ENCODE results near the genes BTN2A2 and H2BC11.

- PRO-cap = unidirectional peak, minus-strand start at chr6:26330374
These were observed 34.8 kb upstream of the BTN3A2 start for GRCh38 chr6:26330075-26330670.

GRCh38 chr6:26372584-26373334, 7.8 kb downstream of the BTN3A2 start:
- PRO-cap = no peak

DNA sequence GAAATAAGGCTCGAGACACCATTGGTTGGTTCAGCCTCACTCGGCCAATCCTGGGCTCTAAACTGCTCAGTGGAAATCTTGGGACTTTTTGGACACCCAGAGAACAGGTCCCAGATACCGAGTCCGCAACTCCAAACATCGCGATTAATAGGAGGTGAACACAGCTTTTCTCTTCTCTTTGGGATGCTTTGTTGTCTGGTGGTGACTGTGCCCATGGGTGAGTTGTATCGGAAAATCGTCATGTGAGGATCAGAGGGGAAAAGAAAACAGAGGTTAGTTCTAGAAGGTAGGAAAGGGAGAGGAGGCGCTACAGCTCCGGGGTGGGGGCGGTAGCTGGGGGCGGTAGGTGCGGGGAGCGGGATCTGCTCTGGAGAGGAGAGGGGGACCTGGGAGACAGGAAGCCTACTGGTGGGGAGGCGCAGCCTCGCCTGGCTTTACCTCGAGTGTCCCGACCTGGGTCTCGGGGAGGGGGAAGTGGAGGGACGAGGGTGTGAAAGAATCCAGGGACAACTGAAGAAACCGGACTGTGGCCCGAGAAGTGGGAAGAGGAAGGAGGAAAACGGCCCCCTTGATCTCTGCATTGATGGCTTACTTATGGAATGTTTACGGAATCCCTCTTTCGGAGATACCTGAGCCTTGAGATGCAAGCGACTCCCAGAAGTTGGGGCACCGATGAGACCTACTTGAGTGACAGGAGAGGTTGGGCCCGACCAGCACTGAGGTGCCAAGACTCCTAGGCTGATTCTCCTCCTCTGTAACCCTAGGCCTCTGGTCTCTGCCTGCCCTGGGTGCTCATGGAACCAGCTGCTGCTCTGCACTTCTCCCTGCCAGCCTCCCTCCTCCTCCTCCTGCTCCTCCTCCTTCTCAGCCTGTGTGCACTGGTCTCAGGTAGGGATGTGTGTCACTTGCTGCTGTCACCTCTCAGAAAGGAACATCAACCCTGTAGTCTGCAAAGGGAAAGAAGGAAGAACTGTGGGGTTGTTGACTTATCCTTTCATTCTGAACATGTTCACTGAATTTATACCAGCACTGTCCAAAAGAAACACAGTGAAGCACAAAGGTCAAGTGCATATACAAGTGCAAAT, at the start of gene BTN2A2:
Gene BTN2A2, plus strand, starts transcription at position 81 of the 1,085 bp plus-strand sequence.
- PRO-cap = unidirectional peak, plus-strand start at position 134 of the sequence

DNA sequence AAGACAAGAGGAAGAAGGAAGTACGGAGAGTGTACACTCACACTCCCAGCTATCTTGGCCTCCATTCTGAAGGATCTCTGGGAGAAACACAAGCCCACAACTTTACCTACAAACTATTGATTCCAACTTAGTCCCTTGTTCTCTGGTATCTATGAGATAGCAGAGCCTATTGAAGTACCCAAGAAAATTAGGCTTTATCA, 1.0 kb upstream of the BTN3A3 start:
- PRO-cap = no peak

DNA sequence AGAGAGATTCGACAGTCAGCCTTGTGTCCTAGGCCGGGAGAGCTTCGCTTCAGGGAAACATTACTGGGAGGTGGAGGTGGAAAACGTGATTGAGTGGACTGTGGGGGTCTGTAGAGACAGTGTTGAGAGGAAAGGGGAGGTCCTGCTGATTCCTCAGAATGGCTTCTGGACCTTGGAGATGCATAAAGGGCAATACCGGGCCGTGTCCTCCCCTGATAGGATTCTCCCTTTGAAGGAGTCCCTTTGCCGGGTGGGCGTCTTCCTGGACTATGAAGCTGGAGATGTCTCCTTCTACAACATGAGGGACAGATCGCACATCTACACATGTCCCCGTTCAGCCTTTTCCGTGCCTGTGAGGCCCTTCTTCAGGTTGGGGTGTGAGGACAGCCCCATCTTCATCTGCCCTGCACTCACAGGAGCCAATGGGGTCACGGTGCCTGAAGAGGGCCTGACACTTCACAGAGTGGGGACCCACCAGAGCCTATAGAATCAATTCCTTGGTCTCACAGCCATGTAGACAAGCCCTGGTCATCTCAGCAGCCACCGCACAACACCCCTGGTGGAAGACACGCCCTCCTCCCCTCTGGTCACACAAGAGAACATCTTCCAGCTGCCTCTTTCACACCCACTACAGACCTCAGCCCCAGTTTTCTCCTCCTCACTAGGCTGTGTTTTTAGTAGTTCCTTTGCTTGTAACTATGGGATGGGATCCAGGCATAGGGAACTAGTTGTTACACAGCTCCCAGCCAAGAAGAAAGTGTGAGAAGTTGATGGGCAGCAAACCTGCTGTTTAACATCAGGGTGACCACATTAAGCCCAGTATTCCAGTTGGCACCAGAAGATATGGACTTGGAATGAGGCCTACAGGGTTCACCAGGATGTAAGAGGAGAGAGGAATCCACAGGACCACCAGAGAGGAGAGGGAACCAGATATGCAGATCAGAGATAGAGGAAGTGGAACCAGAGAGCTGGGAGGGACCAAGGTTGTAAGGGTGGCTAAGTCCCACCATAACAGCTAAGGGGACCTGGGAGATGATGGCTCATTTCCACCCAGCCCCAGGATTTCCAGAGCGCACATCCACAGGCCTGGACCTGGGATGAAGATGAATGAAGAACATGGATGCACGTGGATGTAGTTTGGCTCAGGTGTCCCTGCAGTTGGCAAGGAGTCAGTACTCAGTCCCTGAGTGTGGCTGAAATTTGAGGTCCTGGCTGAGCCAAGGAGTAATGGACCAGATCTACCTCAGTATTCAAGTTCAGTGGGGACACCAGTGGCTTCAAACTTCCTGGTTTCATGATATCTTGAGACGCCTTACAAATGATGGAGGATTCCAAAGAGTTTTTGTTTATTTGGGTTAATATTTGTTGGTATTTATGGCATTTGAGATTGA, 10.8 kb downstream of the BTN2A1 start:
- PRO-cap = no peak

- PRO-cap = unidirectional peak, plus-strand start at chr6:26473971; bidirectional peak, plus-strand start at chr6:26474338, minus-strand start at chr6:26474169
These were observed 16.1 kb downstream of the BTN2A1 start for GRCh38 chr6:26473559-26474490.

GRCh38 chr6:26536476-26537020, 1.6 kb upstream of the HMGN4 start:
- PRO-cap = no peak

GRCh38 chr6:26571564-26572516, 24.9 kb upstream of the ABT1 start:
- PRO-cap = unidirectional peak, minus-strand start at chr6:26571938

DNA sequence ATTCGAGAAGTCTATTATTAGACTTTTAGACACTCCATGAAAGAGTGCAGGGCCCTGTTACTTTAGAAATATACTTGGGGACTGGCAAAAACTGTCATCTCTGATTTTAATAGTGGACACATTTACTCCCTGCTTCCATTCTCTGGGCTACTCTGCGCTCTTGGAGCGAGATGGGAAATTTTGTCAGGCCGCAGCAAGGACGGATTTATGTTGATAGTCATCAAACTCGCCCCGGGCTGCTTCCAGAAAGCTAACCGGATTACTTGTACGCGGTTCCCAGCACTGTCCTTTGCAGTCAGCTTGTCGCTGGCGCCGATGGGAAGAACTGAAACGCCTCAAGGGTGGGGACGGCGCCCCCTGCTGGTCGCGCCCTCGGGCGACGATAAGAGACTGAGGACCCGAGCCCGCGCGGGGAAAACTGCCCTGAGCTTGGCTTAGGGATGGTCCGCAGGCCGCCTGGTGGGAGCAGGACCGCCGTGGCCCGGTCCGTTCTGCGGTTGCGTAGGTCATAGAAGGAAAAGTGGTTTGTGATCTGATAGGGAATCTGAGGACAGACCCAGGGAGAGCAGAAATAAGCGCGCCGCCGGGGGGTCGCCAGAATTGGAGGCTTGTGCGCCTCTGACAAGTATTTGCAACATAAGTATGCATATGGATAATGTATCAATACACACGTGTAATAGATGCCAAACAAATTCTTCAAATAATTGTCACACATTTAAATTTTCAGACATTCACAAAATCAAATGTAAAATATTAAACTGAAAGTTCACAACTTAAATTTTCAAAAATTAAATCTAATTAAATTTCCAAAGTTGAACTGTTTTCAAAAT, 946 bp upstream of the ABT1 start:
- PRO-cap = no peak

DNA sequence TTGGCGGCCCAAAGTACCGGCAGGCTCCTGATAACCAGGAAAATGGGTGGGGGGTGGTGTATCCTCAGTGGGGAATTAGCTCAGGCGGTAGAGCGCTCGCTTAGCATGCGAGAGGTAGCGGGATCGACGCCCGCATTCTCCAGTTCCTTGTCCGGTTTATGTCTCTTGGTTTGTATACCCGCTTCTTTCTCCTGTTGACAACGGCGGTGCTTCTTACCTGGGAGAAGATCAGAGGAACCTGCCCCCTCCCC, 70.8 kb upstream of the ZNF322 start:
- PRO-cap = no peak

- PRO-cap = bidirectional peak, plus-strand start at chr6:26956352, minus-strand start at chr6:26956182; bidirectional peak, plus-strand start at chr6:26957093, minus-strand start at chr6:26956851
These were observed 176.0 kb downstream of the H2BC11 start for GRCh38 chr6:26956280-26957265.

DNA sequence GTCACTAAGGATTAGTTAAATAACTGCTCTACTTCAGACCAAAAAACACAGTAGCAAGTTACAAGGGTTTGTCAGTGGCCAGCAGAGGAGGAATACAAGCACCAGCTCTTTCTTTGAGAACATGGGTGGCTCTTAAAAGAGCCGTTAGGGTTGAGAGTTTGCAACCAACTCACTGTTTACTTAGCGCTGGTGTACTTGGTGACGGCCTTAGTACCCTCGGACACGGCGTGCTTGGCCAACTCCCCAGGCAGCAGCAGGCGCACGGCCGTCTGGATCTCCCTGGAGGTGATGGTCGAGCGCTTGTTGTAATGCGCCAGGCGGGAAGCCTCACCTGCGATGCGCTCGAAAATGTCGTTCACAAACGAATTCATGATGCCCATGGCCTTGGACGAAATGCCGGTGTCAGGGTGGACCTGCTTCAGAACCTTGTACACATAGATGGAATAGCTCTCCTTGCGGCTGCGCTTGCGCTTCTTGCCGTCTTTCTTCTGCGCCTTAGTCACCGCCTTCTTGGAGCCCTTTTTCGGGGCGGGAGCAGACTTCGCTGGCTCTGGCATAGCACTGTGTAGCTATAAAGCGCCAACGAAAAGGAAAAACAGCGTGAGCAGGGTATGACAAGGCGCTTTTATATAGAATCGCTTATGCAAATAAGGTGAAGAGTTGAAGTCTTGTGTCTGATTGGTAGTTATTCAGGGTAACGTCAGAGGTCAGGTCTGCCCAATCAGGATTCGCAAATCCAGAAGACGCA, at the start of gene H2BC11:
Gene H2BC11, minus strand, starts transcription at position 602 of the 748 bp plus-strand sequence.
- PRO-cap = bidirectional peak, plus-strand start at position 71 of the sequence, minus-strand start outside the sequence; bidirectional peak, plus-strand start outside the sequence, minus-strand start at position 602 of the sequence

GRCh38 chr6:27138959-27139080, 262 bp upstream of the H4C9 start:
- PRO-cap = no peak

DNA sequence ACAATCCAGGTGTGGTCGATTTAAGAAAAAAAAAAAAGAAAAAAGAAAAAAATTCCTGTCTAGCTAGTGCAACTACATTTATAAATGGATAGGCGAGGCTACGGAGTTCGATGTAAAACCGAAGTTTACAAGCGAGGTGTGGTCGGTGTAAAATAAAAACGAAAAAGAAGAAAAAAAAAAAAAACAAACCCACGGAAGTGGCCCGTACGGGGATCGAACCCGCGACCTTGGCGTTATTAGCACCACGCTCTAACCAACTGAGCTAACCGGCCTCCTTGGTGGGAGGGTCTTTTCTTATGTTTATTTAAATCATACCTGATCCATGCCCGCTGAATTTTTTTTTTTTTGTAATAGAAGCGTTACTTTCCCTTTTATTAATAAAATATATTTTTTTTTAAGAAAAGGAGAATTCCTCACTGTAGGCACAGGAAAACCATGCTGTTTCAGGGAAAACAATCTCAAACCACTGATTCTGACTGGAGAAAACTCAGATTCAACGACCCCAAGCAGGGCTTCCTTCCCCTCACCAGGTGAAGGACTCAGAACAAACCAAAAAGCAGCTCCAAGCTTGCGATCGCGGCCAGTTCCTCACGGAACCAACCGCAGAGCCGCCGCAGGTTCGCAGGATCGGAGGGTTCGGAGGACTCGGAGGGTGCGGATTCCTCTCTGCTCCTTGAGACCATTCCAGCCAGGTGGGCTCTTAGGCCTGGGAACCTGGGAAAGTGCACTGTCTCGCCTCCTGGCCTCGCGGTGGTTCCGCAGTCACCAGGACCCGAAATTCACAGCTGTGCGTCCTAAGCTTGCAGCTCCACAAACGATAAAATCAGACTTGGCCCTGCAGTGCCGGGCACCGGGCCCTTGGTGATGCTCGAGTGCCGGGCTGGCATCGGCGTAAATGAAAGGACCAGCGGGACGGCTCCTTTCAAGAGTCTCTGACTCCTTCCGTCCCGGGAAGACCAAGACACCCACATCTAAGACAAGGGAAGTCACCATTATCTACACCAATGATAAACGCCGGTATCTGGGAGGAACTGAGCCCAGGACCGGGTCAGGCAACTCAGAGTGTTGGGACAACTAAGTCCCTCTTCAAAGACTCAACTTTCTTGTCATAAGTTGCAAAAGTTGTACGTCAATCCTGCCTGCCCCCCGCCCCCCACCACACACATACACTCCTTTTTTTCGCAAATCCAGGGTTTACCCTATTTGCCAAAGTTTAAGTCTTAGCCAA, 30.5 kb downstream of the H2AC12 start:
- PRO-cap = unidirectional peak, minus-strand start at position 277 of the sequence; bidirectional peak, plus-strand start outside the sequence, minus-strand start at position 1,075 of the sequence

DNA sequence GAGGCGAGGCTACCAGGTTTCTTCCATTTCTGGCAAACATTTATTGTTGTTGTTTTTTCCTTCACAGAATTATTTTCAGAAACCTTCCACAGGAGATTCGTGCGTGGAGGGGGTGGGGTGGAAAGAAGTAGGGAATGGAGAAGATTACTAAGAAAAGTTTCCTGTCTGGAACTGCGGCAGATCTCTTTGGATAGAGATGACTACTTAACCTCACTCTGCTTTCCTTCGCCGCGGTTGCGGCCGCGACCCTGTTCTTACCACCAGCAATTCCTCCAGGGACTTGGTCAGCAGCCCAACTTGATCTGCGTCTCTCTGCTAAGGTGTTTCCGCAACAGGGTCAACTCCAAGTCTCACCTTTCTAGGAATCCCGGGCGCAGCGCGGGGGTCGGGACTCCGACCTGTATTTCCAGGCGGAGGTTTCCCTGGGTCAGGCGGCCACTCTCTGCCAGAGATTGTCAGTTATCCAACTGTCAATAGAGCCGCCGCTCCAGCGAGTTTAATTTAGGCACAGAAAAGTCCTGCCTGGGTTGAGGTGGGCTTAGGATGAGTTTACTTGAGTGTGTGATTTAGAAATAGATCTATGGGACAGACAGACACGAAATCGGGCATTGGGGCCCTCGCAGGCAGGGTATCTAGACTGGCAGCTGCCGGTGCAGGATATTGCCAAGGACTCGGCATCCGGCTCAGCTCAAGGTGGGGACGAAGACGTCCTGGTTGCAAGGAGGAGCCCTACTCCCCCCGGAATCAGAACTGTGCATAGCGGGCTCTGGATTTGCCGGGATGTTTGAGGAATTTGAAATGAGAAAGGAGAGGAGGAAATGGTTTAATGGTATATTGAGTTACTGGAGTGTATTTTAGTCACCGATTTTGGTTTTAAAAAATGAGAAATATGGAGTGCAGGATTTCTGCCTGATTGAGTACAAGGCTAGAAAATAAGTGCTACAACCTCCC, 23.9 kb downstream of the POM121L2 start:
- PRO-cap = no peak

- PRO-cap = no peak
These were observed 18.3 kb downstream of the POM121L2 start for GRCh38 chr6:27293758-27294231.

- PRO-cap = no peak
These were observed 1.4 kb downstream of the ZNF184 start for GRCh38 chr6:27471466-27472019.

- PRO-cap = no peak
These were observed 132.0 kb upstream of the ZNF184 start for GRCh38 chr6:27604814-27605323.

DNA sequence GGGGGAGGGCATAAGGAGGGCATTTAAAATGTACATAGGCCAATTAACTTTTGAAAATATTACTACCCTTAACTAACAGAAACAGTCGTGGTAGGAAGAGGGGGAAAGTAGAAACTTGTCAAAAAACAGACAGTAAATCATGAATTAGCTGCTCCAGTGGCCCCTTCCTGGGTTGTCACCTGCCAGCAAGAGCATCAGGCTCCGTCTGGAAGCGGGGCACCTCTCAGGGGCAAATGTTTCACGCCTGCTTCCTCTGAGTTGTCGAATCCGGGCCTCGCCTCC, 120.7 kb downstream of the H2BC13 start:
- PRO-cap = no peak

DNA sequence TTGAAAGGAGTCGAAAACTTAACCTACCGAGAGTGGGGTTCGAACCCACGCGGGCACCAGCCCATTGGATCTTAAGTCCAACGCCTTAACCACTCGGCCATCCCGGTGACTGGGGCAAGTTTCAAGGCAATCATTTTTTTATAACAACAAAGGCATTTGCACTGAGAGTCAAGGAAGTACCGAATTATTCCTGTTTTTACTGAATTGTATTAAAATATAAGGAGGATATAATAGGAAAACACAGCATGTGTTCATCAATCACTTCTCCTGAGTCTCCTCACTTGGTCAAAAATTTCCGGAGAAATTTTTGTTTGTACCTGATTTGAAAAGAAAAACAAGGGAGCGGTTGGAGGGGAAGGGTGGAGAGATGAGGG, 86.6 kb downstream of the H2BC13 start:
- PRO-cap = unidirectional peak, minus-strand start at position 103 of the sequence

Data from mesothelial cell of epicardium (in vitro differentiated cells).